Colon Carcinoma Metastatic in the Lung (tissue), 2 donors: ENCODE measurements around the genes COX8C and IFI27L1.

DNA sequence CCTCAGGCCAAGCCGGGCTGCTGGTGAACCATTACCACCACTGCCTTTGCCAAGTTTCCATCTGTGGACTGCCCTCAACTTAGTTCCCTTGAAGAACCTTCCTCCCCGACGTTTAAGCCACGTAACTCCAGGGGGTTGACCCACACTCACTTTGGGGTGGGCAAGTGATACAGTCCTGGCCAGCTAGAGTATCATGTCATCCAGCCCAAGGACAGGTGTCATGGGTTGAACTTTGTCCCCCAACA, 68.7 kb downstream of the ITPK1 start:
- PRO-cap, 2 experiments = no peak in any of the 2 experiments

- PRO-cap, 2 experiments = no peak in any of the 2 experiments
These were observed 41.4 kb downstream of the ITPK1 start for GRCh38 chr14:93073962-93075009.

GRCh38 chr14:93122801-93123221, 7.1 kb upstream of the ITPK1 start:
- PRO-cap, 2 experiments = no peak in any of the 2 experiments

DNA sequence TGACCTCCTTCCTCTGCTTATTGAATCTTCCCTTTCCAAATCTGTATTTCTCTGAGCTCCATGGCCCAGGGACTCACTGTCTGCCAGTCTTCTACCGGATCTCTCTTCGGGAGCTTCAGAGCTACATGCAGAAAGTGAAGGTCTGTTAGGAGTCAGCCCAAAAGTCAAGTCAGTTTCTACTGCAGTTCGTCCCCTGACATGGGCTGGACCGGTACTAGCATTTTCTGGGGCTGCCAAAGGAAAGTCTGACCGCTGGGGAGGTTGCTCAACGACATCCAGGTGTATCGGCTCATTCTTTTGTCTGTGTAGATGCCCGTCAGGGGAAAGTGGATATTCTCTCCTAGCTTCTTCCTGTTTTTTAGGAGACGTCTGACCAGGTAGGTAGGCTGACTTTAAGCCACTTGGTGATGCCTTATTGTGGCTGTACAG, 35.3 kb downstream of the UBR7 start:
- PRO-cap, 2 experiments = no peak in any of the 2 experiments

GRCh38 chr14:93346671-93347257, at the start of gene COX8C:
TSS of gene COX8C (plus strand) at chr14:93347182.
- PRO-cap, 2 experiments = no peak in any of the 2 experiments

DNA sequence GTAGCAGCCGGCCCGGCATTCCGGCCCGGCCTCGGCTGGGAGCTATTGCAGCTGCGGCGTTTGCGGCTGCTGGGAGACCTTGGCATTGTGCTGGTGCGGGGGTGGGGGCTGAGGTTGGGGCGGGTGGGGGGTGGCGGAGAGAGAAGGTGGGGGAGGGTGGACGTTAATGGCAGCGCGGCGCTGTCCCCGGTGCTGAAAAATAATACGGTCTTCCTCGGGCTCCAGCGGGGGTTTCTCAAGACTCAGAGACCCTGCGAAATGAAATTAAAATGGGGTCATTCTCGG, 259 bp downstream of the UNC79 start:
- PRO-cap, 2 experiments = no peak in any of the 2 experiments

DNA sequence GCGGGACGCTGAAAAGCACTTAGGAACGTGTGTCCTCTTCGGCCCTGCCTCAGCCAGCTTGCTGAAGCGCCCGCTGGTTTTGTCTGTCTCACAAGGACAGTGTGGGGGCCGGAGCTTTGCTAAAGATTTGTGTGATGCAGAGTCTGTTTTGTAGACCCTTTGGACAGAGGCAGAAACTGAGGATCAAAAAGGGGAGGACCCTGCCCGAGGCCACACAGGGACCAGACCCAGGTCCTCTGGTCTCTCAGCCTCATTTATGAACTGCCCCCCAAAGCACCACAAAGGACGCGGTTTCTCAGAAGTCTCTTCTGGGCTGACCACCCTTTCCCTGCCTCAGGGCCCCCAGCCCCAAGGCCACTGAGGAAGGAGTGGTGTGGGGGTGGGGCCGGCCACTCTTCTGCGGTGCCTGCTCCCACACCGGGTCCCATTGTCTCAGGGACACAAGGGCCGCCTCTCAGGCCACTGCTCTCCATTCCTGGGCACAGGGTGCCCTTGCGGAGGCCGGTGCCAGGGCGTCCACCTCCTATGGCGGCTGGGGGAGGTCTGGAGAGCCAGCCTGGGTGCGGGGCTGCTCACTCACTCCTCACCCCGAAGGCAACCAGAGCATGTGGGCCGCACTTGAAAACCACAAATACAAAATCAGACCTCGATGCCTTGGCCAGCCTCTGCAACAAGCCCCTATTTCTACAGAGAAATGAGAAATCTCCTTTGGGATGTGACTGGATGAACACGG, 44.2 kb downstream of the PRIMA1 start:
- PRO-cap, 2 experiments = no peak in any of the 2 experiments

DNA sequence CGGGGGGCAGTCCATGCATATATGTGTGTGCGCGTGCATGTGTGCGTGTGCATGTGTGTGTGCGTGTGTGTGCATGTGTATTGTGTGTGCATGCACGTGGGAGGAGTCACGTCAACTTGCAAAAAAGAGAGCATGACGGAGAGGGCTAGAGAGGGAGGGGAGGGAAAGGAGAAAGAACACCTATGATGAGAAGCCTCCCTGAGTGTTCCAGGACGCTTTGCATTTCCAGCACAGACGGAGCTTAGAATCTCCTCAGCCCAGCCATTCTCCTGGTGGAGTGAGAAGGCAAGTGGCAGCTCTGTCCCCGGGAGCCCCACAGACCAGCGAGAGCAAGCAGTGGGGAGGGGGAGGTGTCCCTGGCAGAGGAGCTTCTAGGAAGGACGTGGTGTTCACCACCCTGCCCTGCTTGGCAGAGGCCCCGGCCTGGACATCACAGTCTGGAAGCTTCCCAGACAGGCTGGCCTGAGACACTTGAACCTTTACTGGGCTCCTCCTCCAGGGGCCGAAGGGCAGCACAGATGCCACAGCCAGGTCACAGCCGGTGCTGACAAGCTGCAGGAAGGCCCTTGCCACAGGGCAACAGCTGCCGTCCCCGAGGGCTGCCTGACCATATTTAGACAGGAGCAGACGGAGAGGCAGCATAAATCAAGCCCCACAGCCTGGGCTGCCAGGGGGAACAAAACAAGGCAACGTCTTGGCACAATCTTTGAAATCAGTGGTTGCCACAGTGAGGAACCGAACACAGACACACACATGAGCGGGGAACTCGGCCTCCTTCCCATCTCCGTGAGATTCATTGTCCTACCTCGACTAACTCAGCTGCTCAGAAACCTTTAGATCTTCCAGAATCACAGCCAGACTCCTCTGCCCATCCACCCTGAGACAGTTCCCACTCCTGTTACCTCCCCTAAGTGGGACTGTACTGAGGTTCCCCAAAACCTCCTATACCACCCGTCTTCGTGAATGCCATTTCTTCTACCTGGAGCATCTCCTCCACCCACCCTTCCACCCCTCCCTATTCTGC, 28.5 kb downstream of the PRIMA1 start:
- PRO-cap, 2 experiments = no peak in any of the 2 experiments

GRCh38 chr14:93972757-93973261, 3.6 kb downstream of the ASB2 start:
- PRO-cap, 2 experiments = no peak in any of the 2 experiments

DNA sequence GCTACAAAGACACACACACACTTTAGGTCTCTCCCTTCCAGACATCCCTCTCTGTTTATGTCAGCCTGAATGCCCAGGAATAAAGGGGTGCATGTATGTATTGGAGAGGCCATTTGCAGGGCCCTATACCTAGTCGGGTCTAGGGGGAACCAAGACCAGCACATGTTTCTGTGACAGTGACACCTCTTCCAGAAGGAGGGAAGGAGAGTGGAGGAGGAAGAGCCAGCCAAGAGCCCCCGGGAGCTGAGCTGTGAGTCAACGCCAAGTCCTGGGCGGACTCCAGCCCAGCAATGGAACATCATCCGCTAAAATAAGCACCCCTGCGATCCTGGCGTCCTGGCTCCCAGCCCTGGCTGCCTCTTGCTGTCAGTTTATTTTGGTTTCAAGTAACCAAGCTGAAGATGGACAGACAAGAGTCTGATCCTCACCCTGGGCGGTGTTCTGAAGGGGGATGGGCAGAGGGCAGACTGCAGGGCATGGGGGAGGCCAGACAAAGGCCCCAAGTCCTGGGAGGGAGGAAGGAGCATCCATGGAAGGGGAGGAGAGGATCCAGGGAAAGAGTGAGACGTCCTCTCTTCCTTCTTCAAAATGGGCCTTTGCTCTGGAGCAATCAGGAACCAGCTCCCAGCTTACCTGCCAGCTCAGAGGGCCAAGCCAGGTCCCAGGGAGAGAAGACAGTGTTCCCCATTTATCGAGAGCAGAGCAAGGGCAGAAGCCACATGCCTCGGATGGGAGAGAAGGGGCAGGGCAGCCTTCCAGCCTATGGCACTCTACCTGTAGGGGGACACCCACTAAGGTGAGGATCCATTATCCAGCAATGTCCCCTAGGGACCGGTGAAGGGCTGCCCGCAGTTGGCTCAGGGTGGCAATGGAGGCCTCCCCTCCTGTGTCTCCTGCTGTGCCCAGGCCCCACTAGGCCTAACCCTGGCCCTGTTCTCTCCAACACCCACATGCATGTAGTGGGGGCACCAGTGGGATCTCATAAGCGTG, 4.6 kb upstream of the ASB2 start:
- PRO-cap, 2 experiments = no peak in any of the 2 experiments

GRCh38 chr14:94041796-94042488, 15.8 kb downstream of the OTUB2 start:
- PRO-cap, 2 experiments = no peak in any of the 2 experiments

DNA sequence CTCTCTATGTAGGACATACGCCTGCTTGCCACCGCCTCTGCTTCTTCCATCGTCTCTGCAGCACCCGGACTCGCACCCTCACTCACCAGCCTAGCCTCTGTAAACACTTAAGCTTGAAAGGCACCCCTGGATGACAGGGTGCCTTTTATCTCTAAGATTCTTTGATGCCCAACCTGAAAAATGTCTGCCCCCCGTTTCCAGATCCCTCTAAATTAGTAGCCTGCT, 19.0 kb downstream of the OTUB2 start:
- PRO-cap, 2 experiments = no peak in any of the 2 experiments

DNA sequence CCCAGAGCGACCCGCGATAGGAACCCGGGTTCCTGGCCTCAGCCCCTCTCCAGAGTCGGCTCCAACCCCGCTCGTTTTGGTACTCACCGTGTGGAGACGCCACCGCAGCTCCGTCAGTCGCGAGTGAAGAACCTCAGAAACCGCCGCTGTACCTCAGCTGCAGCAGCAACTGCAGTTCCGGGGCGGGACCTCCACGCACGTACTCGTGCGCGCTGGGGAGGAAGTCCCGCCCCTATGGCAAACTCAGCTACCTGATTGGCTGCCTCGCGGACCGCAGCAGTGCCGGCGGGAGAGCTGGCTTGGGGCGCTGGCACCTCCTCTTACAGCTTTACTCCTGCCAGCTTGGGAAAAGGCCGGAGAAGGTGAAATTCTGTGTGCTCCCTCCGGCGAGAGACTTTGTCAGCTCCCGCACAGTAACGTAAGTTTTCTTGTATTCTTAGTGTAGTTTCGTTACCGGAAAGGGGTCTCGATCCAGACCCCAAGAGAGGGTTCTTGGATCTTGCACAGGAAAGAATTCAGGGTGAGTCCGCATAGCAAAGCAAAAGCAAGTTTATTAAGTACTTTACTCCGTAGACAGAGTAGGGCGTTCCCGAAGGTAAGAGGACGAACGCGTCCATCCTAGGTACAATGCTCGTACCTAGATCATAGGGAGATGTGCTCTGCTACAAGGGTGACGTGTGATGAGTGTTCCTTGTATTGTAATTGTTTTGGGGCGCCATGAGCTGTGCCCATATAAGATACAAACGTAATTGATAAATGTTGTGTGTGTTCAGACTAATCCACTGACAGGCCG, at the start of gene IFI27L1:
IFI27L1 (plus strand) TSS at position 279 of the 793 bp plus-strand sequence.
- PRO-cap, 2 experiments = peak in 2 of 2 experiments; most common plus-strand start position 279 of the sequence (in 2); most common minus-strand start position 125 of the sequence (in 2)

- PRO-cap, 2 experiments = peak in 1 of 2 experiments; most common plus-strand start chr14:94115221 (in 1)
These were observed 14.3 kb downstream of the IFI27L2 start for GRCh38 chr14:94114964-94115715.

- PRO-cap, 2 experiments = no peak in any of the 2 experiments
These were observed 15.8 kb upstream of the PPP4R4 start for GRCh38 chr14:94158276-94158841.

DNA sequence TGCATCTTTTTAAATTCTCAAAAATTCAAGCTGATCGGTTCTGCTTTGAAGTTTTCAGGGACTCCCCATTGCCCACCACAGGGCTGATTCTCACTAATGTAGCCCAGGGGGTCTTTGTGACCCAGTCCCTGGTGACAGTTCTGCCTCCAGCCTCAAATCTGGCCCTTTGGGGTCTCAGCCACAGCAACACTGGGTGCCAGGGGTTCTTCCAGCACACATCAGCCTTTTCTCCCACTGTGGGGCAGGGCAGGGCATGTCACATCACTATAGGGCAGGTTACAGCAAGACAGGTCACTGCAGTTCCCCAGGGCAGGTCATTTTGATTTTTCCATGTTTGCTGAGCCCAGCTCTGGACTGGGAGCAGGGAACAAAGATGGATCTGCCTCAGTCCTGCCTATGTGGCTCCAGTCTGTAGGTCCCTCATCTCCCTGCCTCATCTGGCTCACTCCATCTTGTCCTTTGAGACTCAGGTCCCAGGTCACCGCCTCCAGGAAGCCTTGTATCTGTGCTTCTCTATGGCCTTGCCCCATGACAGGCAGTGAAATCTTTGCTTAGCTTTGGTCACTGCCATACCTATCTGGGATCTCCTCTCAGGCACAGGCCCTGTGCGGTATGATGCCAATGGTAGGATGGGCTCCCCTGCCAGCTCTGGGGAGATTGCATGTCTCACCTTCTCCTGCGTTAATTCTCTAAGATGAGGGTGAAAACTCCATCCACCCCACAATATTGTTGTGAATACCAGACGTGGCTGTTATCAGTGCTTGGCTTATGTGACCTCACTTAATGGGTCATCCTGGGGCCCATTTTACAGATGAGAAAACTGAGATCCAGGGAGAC, 1.7 kb downstream of the SERPINA6 start:
- PRO-cap, 2 experiments = no peak in any of the 2 experiments

GRCh38 chr14:94345655-94346145, 22.6 kb upstream of the SERPINA6 start:
- PRO-cap, 2 experiments = no peak in any of the 2 experiments

GRCh38 chr14:94390382-94391371, 2.3 kb upstream of the SERPINA1 start:
- PRO-cap, 2 experiments = peak in 2 of 2 experiments; most common plus-strand start chr14:94390723 (in 1); most common minus-strand start chr14:94390615 (in 1)

- PRO-cap, 2 experiments = no peak in any of the 2 experiments
These were observed 5.5 kb upstream of the SERPINA1 start for GRCh38 chr14:94393805-94394384.

GRCh38 chr14:94486613-94486890, 10.6 kb upstream of the SERPINA9 start:
- PRO-cap, 2 experiments = no peak in any of the 2 experiments